Helper T cell (primary cell): ENCODE results near the genes TRPC1, PLSCR2 and ZIC1.

- PRO-cap, 2 experiments: no peak in any of the 2 experiments
These were observed 27.2 kb upstream of the RNF7 start for GRCh38 chr3:141710926-141711274.

- PRO-cap, 2 experiments: no peak in any of the 2 experiments
These were observed 542 bp upstream of the RNF7 start for GRCh38 chr3:141737590-141737921.

- PRO-cap, 2 experiments: no peak in any of the 2 experiments
These were observed 32.9 kb downstream of the GRK7 start for GRCh38 chr3:141796212-141796478.

GRCh38 chr3:141798301-141798963 is 35.2 kb downstream of the GRK7 start:
- PRO-cap, 2 experiments: no peak in any of the 2 experiments

GRCh38 chr3:141851435-141852015 is 24.9 kb upstream of the ATP1B3 start:
- PRO-cap, 2 experiments: no peak in any of the 2 experiments

GRCh38 chr3:141920602-141921024 is 44.2 kb downstream of the ATP1B3 start:
- PRO-cap, 2 experiments: no peak in any of the 2 experiments

DNA sequence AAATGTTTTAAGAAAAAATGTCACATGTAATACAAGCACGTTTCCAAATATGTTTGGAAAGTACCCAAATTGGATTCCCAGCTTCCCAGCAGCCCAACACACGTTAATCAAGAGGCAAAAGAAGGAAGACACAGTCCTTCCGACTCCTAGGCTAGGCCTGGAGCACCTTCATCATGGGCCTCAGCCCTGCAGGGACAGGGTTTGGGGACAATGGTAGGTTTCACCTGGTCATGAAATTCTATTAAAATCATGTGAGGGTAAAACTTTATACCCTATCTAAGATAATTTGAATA is 83.9 kb downstream of the ATP1B3 start:
- PRO-cap, 2 experiments: no peak in any of the 2 experiments

GRCh38 chr3:142028203-142029199 is 120.8 kb downstream of the TFDP2 start:
- PRO-cap, 2 experiments: peak in 2 of 2 experiments; most common minus-strand start chr3:142028626 (in 2)

DNA sequence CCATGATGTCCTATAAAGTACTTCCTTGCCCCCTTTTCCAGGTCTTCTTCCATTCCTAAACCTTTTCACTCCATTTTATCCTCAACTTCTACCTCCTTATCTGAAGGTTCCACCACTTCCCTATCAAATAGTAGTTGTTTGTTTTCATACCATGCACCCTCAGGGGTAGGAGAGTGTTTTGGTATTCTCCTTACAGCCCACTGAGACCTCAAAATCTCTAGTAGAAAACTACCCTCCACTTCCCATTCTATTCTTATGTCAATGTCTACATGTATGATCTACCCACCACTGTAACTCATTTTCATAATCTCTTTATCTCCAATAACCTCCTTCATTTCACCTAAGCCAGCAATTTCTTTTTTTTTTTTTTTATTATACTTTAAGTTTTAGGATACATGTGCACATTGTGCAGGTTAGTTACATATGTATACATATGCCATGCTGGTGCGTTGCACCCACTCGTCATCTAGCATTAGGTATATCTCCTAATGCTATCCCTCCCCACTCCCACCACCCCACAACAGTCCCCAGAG is 55.8 kb downstream of the XRN1 start:
- PRO-cap, 2 experiments: no peak in any of the 2 experiments

DNA sequence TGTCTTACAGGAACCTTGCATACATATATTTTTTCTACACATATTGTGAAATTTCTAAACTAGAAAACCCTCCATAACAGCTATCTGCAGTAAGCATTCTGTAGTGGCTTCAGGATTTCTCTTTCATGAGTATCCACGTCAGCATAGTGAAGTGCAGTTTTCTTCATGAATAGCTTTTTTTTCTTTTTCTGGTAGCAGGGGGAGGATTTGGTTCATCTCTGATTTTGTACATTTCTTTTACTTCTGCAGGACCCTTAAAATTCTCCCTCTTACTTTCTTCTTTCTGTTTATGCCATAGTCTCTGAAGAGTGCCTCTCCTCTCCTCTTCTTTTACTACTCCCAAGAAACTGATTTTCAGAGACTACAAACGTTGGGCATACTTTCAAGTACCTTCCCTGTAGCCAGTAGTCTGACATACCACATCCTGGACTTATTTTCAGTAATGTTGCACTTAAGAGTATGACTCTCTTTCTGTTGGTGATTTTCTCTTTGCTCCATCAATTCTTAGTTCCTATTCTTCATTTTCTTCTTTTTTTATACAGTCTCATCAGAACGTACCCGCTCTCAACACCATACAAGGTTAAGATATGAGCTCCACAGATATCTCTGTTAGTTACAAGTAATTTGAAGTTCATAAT is 48.0 kb downstream of the ATR start:
- PRO-cap, 2 experiments: no peak in any of the 2 experiments

DNA sequence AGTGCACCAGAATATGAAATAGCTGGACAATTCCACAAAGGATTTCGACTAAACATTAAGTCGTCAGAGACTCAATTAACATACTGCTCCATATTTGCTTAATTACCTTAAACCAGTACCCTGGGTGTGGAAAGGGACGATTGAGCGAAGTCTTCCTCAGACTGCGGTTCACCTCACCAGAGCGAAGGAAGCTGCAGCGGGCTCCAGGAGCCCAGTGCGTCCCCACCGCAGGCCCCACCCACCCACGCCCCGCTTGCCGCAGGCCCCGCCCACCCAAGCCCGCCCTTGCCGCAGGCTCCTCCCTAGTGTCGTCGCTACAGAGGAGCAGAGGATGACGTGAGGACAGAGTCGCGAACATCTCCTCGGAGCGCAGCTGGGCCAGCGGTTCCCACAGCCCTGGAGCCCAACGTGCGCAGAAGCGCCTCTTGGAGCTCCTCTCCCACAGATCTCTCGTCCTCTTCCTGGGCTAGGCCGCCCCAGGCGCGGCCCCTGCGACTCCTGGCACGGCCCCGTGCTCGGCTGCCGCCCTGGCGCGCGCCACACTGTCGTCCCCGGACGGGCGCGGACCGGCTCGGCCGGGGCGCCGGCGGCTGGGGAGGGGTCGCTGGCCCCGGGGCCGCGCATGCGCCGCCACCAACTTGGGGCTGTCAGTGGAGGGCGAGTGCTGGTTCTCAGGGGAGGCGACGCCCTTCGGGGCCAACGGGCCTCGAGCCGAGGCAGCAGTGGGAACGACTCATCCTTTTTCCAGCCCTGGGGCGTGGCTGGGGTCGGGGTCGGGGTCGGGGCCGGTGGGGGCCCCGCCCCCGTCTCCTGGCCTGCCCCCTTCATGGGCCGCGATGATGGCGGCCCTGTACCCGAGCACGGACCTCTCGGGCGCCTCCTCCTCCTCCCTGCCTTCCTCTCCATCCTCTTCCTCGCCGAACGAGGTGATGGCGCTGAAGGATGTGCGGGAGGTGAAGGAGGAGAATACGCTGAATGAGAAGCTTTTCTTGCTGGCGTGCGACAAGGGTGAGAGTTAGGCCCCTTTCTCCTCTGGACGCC is at the start of gene TRPC1:
Gene TRPC1, plus strand, starts transcription at position 311 of the 1,041 bp plus-strand sequence.
- PRO-cap, 2 experiments: peak in 2 of 2 experiments; most common plus-strand start position 345 of the sequence (in 2); most common minus-strand start position 163 of the sequence (in 1)

- PRO-cap, 2 experiments: peak in 2 of 2 experiments; most common plus-strand start chr3:143119052 (in 1)
These were observed 627 bp upstream of the CHST2 start for GRCh38 chr3:143118778-143119510.

DNA sequence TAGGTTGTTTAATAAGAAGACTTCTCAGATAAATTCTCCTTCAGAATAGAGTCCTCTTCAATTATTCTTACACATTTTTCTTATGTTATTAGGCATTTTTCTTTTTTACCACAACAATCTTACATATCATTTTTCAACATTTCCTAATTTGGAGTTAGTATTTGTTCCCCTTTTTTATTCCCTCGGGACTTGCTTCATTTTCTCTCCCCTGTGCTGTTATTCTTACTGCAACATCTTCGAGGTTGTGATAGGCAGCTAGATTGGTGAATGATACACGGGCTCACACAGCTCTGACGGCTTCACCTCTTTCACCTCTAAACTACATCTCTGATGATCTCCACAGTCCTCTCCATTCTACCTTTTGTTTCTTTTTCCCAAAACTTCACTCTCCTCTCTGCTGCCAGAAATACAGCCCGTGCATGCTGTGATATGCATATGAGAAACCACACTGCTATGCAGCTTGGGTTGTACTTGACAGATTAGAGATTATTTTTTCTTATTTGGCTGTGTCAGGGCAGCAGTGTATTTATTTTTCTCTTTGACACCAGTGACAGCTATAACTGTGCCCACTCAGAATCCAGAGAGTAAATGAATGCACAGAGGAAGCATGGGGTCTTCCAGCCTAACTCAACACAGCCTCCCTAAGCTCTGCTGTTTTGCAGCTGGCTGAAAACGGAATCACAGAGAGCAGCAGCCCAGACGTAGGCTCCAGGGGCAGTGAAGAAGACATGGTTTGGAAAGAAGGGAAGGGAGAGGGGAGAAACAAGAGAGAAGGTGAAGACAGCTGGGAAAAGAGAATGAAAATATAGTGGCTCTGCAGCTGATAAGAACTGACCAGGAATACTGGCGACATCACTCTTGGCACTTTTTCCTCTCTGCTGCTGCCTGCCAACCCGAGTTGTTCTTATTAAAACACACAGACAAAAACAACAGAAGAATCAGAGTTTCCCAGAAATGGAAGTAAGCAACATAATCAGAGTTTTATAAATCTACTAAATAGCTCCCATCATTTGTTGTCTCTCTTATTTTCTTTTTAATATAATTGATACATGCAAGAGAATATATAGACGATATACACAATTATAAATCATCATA is 61.7 kb downstream of the SLC9A9 start:
- PRO-cap, 2 experiments: no peak in any of the 2 experiments

- PRO-cap, 2 experiments: no peak in any of the 2 experiments
These were observed 138.4 kb downstream of the DIPK2A start for GRCh38 chr3:144109950-144110443.

- PRO-cap, 2 experiments: no peak in any of the 2 experiments
These were observed 4.0 kb upstream of the PLOD2 start for GRCh38 chr3:146164804-146165521.

GRCh38 chr3:146469009-146470314 is at the start of gene PLSCR2:
PLSCR2 (minus strand) TSS chr3:146469561.
- PRO-cap, 2 experiments: peak in 2 of 2 experiments; most common plus-strand start chr3:146469438 (in 1); most common minus-strand start chr3:146469296 (in 2)

GRCh38 chr3:146625100-146625490 is 19.9 kb upstream of the PLSCR5 start:
- PRO-cap, 2 experiments: no peak in any of the 2 experiments

GRCh38 chr3:147369308-147370042 is 36.9 kb downstream of the ZIC4 start:
- PRO-cap, 2 experiments: no peak in any of the 2 experiments

GRCh38 chr3:147409260-147409479 is at the start of gene ZIC1:
ZIC1 (plus strand) TSS chr3:147409365.
- PRO-cap, 2 experiments: no peak in any of the 2 experiments

GRCh38 chr3:147732340-147732594 is 323.1 kb downstream of the ZIC1 start:
- PRO-cap, 2 experiments: no peak in any of the 2 experiments